Calu3 (cell line): ENCODE measurements around a stretch of chr2.

GRCh38 chr2:112793656-112794014 lies 9.3 kb upstream of the IL1A start:
- PRO-cap = bidirectional peak, plus-strand start at chr2:112793857, minus-strand start at chr2:112793796

GRCh38 chr2:112817845-112818682 lies 18.5 kb downstream of the IL1B start:
- PRO-cap = no peak

DNA sequence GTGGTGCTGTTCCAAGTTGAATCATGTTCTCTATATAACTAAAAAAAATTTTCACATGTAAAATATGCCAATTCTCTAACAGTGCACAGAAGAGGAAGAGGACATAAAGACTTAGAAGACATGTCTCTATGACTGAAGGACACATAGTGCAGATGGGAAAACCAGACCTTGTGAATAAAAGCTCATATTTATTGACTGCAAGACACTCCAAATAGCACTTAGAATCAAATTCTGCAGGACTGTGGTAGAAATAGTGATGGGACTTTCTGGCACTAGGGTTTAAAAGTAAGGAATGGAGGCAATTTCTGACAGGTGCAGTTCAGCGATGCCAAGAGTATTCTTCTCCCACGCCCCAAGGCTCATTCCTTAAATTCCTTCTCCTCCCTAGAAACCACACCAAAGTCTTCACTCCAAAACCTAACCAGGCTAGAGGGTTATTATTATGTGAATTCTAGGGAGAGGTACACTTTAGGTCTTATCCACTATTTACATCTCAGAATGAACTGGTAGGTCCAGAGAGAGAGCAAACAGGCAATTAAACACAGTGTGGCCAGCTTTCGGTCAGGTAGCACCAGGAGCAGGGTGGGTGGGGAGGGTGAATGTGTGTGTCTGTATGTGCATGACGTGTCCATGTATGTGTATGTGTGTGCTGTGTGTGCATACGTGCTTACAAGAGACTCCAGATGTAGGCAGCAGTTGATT lies 11.3 kb downstream of the IL1F10 start:
- PRO-cap = no peak

DNA sequence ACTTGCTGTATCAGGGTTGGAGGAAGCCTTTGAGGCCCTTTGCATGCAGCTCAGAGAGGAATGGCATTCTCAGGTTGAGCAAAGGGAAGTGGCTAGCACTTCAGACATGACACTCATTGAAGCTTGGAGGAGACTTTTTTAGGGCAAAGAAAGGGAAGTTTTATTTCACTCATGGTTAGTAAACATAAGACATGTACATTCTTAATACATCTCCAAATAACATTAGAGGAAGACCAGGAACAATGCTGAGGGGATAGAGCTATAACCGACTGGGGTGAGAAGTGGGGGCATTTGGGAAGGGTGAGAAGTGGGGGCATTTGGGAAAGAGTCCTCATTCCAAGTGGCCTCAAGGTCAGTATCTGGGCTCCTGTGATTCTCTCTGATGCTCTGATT lies 22.3 kb downstream of the IL1F10 start:
- PRO-cap = no peak

- PRO-cap = no peak
Measured at GRCh38 chr2:113122186-113122730, 5.1 kb upstream of the IL1RN start.

DNA sequence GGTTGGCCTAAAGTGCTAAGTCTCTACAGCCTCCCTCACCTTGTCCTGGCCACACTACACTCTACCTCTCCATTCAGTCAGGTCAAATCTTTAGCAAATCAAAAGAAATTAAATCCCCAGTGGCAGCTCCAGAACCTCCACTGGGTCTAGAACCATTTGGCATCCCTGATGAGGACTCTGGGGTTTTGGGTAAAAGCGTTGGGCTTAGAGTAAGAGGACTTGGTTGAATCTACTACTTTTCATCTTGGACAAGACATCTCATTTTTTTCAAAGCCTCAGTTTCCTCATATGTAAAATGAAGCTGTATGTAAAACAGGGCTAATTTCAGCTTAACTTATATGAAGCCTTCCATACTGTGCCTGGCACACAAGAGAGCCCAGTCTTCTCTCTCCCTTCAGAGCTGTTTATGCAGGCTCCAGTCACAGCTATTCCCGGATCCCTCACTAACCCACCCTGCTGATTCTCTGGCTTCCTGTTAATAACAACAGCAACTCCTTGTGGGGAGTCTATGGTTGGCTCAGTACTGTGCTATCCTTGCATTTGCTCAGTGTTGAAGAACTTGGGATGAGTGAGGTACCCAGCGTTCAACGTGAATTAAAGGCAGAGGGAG lies 42.9 kb downstream of the PSD4 start:
- PRO-cap = no peak

DNA sequence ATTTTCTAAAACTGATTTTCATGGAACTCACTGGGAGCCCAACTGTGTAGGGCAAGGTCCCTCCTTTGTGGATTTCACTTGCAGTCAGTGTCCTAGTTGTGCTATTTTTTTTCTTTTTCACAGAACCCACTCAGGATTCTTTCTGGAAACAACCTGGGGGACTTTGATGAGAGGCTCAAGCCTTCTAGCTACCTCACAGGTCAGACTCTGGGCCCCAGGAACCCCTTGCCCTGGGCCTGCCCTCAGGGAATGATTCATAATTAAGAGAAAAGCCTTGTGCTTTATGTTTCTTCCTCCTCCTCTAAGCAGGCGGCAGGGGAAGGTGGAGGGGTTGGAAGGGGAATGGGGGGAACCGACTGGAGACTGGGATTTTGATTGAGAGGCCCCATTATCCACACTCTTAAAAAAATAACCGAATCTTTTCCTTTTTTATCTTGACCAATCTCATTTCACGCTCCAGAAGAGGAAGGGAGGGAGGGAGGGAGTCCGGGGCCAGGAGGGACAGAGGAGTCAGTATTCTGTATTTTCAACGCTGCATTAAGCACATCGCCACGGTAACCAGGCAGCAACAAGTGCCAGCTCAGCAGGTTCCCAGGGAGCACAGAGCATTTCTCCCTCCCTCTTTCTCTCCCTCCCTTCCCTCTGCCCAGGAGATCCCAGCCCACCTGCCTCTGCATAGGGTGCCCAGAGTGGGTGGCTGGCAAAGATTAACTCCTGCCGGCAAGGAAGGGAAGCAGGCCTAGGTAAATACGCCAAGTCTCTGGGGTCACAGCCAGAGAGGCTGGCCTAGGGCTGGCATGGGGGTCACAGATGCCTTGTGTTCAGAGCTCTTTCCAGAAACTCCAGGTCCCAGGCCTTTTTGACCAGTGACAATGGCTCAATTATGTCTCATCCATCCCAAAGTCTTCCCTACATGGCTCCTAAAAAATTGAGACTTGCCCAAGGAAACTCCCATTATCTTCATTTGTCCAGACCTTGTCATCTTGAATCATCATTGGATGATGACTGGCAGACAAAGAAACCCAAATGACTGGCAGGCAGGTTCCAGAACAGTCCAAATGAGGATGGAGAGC lies 52.0 kb downstream of the PSD4 start:
- PRO-cap = no peak

GRCh38 chr2:113236350-113237370 lies 42.1 kb downstream of the PAX8 start:
- PRO-cap = bidirectional peak, plus-strand start at chr2:113237019, minus-strand start at chr2:113236956

GRCh38 chr2:113272735-113273392 lies 5.9 kb downstream of the PAX8 start:
- PRO-cap = no peak

DNA sequence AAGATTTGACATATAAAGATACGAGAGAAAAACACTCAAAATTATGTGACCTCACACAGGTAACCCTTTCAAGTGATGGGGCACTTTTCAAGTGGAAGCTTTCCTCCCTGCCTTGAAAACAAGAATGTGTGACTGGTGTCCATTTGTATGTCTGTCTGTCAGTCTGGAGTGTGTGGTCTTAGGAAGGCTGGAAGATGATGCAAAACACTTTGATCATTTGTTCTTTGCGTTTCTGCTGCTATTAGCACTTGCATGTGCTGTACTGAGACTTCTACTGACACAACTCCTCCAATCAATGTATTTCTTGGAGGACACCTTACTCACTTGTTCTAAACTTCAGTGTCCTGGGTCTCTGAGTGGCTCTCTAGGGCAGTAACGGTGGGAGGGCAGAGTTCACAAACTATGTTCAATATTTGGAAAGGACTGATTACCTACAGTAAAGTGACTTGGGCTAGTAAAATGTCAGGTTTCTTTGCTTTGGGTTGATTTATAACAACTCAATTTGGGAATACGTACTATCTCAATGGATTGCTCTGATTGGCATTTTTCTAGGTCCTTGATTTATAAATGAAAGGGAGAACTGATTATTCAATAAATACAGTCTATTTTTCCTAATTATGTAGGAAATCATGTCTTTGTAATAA lies 49.3 kb upstream of the PAX8 start:
- PRO-cap = no peak

GRCh38 chr2:113342718-113343137 lies 64.0 kb upstream of the PAX8 start:
- PRO-cap = no peak

DNA sequence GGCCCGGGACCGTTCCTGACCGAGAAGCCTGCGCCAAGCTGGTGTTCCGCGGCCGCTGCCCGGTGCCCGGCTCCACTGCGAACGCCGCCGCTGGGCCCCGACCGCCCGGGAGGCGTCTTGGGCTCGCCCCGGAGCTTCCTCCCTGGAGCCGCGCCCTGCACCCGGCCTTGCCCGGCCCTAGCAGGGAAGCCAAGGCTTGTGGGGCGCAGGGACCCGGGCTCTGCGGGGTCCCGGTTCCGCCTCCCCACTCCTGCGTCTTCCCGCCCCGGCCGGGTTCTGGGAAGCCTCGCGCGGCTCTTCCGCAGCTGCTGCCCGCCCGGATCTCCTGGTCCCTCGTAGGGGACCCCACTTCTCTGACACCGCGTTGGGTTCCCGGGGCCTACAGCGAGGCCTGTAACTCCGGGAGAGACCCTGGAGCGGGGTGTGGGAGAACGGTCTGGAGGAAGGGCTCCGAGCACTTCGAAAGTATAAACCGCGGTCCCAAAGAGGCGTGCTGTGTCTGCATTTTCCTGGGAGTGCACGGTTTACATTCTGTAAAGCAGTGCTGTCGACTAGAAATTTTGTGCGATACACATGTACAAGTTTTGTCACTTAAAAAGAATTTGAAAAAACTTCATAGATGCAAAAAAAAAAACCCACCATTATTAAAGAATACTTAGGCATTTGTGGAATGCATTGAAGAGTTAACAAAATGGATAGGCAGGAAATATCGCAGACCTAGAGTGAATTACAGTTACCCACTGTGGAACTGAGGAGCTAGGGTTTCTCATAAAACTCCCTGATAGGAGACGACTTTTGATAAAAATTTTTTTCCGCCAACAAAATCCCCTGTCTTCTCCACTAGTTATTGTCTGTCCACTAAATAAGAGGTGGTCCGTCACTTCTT lies 42.6 kb upstream of the RABL2A start:
- PRO-cap = bidirectional peak, plus-strand start at position 308 of the sequence, minus-strand start at position 278 of the sequence

DNA sequence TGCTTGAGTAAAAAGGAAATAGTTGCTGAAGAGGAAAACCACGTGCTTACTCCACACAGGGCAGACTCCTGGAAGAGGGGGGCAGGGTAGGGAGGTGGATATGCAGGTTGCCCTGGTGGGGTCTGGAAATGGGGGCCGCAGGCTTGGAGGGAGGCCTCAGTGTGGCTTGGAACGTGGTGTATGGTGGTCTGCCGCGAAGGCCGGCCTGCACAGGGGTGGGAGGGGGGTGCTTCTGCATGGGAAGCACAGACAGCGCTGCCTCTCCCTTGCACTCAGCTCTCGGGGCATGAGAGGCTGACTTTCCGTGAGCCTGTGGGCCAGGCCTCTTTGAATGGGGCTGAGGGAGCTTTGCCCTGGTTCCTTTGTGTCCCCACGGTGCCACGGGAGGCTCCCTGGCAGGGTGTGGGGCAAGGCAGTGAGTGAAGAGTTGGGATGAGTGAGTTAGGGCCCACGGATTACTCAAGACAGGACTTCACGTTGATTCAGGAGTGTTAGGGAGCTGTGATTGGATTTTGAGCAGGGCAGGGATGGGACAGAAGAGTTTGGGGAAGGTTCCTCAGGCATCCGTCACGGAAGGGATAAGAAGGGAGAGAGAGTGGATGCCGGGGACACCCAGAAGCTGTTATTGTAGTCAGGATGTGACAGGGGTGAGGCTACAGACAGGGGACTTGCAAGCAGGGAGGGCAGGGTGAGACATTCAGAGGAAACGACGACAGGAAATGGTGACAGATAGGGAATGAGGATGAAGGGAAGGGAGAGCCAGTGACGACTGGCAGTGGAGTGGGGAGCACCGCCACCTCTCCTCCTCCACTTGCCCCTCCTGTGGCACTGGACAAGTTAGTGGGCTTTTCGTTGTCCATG lies 35.4 kb upstream of the RABL2A start:
- PRO-cap = no peak

GRCh38 chr2:113626504-113626894 lies 567 bp upstream of the RABL2A start:
- PRO-cap = unidirectional peak, plus-strand start at chr2:113626799

DNA sequence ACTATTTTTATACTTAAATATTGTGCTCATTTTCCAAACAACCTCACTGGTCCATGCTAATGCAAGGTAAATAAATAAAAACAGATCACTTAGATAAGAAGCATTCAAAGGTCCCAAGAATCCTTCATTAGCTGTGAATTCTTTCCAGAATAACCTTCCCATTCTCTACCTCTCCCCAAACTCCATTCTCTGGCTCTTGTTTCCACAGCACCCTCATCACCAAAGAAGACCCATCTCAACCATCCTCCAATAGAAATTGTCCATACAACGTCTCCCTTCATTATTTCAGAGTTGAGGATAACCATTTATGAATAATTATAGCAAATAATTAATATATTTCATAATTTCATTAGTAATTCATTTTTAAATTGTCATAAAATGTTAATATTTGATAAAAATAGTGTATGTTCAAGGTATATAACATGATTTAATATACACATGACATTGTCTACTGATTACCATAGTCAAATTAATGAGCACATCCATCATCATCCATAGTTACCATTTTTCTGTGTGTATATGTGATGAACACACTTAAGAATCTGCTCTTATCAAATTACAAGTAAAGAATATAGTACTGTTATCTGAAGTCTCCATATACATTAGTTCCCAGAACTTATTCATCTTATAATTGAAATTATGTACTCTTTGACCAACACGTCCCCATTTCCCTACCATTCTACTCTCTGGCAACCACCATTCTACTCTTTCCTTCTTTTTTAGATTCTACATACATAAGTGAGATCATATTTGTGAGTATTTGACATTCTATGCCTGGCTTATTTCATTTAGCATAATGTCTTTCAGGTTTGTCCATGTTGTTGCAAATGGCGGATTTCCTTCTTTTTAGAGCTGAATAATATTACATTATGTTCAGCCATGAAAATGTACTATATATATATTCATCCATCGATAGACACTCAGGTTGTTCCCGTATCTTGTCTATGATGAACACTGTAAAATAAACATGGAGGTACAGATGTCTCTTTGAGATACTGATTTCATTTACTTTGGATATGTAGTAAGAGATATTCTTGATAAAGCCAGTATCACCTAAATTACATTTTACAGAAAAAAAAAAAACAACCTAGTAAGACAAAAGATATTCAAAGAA lies 18.5 kb downstream of the SLC35F5 start:
- PRO-cap = no peak

DNA sequence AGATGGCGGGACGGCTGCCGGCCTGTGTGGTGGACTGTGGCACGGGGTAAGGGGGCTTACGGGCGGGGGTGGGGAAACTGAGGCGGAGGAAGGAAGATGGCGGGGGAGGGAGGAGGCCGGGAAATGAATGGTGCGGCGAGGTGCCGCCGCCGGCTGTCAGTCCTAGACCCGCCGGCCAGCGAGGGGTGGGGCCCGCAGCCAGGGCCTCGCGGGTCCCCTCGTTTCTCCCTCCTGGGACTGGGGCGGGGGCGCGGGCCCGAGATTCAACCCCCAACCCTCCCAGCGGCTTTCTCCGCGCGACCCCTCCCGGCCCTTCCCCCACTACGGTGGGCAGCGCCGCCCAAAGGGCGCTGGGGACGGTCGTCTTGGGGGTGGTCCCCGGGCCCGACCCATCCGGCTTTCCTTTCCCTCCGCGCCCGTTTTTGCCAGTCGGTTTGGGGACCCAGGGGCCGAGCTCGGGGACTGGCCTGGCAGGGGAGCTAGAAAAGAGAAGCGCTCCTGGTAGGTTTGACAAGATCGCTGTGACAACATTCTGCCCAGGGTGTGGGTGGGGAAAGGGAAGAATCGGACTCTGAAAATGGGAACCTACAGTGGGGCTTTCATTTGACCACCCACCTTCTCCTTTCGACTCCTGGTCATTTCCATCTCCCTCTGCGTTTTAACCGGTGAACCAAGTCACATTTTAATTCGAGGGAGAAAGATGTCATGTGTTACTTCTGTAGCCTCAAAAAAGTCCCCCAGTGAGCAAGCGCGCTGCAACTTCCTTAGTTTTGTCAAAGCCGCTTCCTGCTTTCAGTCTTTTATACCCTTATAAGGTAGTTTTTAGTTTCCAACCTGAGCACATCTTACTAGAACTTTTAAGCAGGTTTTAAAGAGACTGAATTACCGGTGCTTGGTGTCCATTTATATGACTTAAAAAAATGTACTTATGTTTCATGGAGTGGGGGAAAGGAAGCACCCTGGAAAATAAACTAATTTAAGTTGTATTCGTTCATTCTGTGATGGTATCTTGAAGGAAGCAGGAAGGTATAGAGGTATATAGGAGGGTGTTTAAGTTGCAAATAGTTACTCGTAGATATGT lies 729 bp downstream of the ACTR3 start:
- PRO-cap = bidirectional peak, plus-strand start at position 126 of the sequence, minus-strand start at position 183 of the sequence; bidirectional peak, plus-strand start at position 428 of the sequence, minus-strand start at position 523 of the sequence; bidirectional peak, plus-strand start at position 871 of the sequence, minus-strand start at position 742 of the sequence

GRCh38 chr2:113942928-113944036 lies 53.4 kb downstream of the ACTR3 start:
- PRO-cap = no peak

DNA sequence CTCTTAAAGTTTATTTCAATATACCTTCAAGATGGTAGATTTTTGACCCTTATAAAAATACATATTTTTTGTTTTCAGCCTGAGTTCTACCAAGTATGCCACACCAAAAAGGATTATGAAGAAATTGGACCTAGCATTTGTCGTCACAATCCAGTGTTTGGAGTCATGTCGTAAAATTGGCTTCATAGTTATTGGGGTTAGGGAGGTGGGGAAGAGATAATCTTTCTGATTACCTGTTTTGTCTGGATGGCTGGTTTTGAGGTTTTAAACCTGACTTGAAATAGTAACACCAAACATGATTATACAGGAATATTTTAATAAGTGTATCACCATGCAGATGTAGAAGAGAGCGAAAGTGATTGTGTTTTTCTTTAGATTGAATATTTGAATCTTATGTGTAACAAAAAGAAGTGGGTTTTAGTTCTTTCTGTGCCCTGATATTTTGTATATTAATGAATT lies 67.4 kb downstream of the ACTR3 start:
- PRO-cap = no peak

- PRO-cap = no peak
Measured at GRCh38 chr2:115562074-115562331, 1119.6 kb downstream of the DPP10 start.

GRCh38 chr2:117718859-117719149 lies 95.7 kb upstream of the DDX18 start:
- PRO-cap = no peak